NCI-H460 (cell line): Measurements from ENCODE around the gene DRD3.

RAMPAGE:
- cytosol, long total RNA: no peak
- long total RNA: no peak
- nucleus, long total RNA: no peak
Measured at GRCh38 chr3:113366017-113366425, 75.3 kb downstream of the CFAP44 start.

GRCh38 chr3:113602703-113603163 is 70.4 kb downstream of the SIDT1 start:
RAMPAGE:
- cytosol, long total RNA: no peak
- long total RNA: no peak
- nucleus, long total RNA: no peak

DNA sequence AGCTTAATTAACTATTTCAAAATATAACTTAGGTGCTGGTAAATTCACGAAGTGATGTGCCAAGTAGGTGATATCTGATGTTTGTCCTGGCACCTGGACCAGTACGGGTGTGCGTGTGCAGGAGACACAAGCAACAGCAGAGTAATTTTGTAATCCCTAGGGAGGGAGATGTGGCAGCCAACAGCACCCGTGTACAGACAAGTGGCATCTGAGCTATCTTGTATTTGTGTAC is 22.9 kb downstream of the USF3 start:
RAMPAGE:
- cytosol, long total RNA: no peak
- long total RNA: no peak
- nucleus, long total RNA: no peak

GRCh38 chr3:113695260-113695781 is 1.1 kb downstream of the USF3 start:
RAMPAGE:
- cytosol, long total RNA: no peak
- long total RNA: no peak
- nucleus, long total RNA: no peak

RAMPAGE:
- cytosol, long total RNA: no peak
- long total RNA: no peak
- nucleus, long total RNA: no peak
Measured at GRCh38 chr3:113696737-113697074, 264 bp upstream of the USF3 start.

DNA sequence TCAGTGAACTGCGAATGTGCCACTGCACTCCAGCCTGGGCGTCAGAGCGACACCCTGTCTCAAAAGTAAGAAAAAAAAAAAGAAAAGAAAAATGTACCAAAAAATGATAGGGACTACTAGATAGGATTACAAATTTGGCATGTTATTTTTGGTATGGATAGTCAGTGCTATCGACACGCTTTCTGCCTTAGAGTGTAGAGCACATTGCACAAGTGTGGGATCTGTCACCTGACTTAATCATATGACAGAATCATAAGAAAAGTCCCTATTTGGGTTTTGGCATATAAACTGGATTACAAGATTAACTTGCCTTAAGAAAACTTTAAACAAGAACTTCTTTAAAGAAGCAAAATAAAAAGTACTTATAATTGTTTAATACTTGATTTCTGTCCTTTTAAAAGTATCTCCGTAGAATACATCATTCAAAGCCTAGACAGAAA is 7.7 kb downstream of the ATP6V1A start:
RAMPAGE:
- cytosol, long total RNA: no peak
- long total RNA: no peak
- nucleus, long total RNA: no peak

GRCh38 chr3:114152417-114153201 is 26.2 kb downstream of the DRD3 start:
RAMPAGE:
- cytosol, long total RNA: no peak
- long total RNA: no peak
- nucleus, long total RNA: no peak

RAMPAGE:
- cytosol, long total RNA: no peak
- long total RNA: no peak
- nucleus, long total RNA: no peak
Measured at GRCh38 chr3:114178647-114179157, at the start of gene DRD3. TSS of gene DRD3 (minus strand) at chr3:114179052.

RAMPAGE:
- cytosol, long total RNA: no peak
- long total RNA: no peak
- nucleus, long total RNA: no peak
Measured at GRCh38 chr3:114214619-114215624, 22.5 kb downstream of the ZNF80 start.

GRCh38 chr3:114226363-114226761 is 11.0 kb downstream of the ZNF80 start:
RAMPAGE:
- cytosol, long total RNA: no peak
- long total RNA: no peak
- nucleus, long total RNA: no peak

RAMPAGE:
- cytosol, long total RNA: no peak
- long total RNA: no peak
- nucleus, long total RNA: no peak
Measured at GRCh38 chr3:114290850-114291200, 3.0 kb upstream of the TIGIT start.

GRCh38 chr3:114295936-114296227 is 2.1 kb downstream of the TIGIT start:
RAMPAGE:
- cytosol, long total RNA: no peak
- long total RNA: no peak
- nucleus, long total RNA: no peak

DNA sequence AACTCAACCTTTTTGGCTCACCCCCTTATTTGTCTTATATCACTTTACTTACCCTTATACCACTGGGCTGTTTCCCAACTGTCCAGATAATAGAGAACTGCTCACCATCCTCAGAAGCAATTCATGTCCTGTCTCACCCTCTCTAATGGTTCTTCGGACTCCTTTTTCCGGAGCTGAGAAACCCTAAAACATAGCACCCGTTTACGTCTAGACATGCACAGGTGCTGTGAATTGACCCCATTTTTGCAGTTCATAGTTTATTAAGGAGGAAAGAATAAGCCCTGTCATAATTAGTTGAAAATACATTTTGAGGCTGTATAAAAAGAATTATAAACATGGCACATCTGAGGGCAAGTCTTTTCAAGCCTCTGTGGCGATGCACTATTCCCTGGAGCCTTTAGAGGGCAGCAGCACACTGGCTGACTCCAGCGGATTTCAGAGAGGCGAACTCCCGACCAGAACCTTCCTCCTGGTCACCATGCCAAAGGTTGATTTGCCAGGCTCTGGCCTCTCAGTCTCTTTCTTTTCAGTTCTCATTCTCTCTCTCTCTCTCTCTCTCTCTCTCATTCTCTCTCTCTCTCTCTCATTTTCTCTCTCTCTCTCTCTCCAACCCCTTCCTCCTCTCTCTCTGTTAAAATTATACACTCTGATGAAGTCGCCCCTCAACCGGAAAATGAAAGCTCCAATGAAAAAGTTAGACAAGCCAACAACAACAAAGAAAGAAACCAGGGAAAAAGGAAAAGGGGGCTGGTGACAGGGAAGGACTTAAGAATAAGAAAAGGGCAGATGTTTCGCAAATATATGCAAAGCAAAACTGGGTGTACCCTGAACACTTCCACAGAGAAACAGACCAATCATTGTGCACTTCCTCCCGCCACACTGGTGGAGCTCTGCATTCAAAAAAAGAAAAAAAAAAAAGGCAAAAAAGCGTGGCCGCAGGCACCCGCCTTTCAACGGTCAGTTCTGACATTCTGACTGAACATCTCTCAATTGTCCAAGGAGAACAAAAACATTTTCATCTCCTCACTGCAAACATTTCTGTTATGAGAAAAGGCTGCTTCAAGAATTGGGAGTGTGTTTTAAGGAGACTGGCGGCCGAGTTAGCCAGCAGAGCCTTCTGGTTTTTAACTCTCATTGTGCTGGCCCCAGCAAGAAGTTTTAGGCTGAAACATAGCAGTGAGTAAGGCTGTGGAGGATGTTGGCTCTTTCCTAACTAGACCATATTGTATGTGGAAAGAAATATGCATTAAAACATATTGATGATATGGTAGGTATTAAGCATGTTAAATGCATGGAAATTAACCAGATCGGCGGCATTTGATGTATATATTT is 90.2 kb downstream of the TIGIT start:
RAMPAGE:
- cytosol, long total RNA: no peak
- long total RNA: no peak
- nucleus, long total RNA: no peak

DNA sequence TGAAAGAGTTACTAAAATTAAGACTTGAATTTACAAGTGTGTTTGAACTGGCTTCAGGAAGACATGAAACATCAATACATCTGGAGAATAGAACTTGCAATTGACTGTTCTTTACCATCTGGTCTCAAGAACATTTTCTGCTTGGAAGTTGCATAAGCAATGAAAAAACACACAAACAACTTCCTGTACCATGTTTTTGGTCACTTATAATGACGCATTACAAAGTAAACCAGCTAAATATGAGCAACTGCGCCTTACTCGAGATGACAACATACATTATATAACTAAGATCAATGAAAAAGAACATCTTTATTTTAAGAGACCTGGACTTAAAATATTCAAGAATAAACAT is 112.5 kb downstream of the TIGIT start:
RAMPAGE:
- cytosol, long total RNA: no peak
- long total RNA: no peak
- nucleus, long total RNA: no peak

DNA sequence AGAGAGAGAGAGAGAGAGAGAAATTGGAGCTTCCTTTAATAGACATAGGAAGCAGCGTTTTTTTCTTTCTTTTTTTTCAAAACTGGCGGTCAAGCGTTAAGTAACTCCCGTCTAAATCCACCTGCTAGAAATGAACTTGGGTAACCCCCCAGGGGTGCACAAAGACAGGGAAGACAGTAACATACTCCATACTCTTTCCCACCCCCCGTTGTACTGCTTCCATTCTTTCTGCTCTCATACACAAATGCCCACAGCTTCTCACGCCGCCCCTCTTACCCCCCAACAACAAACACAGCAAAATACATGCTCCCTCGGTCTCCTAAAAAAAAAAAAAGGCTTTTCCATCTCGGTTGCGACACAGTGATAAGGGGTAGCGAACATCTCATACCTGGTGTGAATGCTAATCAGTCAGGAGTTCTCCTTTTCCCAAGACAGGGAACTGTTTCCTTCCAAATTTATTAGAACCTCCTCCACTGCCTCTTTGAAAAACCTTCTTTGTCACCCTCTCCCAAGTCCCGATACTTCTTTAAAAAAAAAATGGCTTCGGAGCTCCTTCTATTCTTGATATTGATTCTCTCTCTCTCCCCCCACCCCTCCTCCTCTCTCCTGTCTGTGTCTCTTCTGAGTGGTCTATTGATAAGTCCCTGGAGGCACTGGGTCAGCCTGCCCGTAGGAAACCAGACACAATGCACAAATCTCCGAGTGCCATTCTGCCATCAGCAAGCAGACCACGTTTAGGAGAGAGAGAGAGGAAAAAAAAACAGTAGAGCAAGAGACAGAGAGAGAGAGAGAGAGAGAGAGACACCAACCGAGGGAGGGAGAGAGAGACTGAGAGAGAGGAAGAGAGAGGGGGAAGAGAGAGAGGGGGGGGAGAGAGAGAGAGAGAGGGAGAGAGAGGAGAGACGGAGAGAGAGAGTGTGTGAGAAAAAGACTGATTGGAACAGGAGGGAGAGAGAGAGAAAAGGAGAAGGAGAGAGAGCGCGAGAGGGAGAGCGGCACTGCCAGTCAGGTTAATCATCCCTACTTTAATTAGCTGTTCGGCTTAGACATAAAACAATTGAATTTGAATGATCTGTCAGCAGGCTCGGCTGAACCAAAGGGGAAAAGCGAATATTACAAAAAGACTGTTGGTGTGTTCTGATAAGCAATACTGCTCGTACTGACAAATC is 160.7 kb downstream of the TIGIT start:
RAMPAGE:
- cytosol, long total RNA: no peak
- long total RNA: no peak
- nucleus, long total RNA: no peak

GRCh38 chr3:114519425-114519837 is 225.6 kb downstream of the TIGIT start:
RAMPAGE:
- cytosol, long total RNA: no peak
- long total RNA: no peak
- nucleus, long total RNA: no peak

GRCh38 chr3:115784813-115784975 is 161.4 kb downstream of the GAP43 start:
RAMPAGE:
- cytosol, long total RNA: no peak
- long total RNA: no peak
- nucleus, long total RNA: no peak

DNA sequence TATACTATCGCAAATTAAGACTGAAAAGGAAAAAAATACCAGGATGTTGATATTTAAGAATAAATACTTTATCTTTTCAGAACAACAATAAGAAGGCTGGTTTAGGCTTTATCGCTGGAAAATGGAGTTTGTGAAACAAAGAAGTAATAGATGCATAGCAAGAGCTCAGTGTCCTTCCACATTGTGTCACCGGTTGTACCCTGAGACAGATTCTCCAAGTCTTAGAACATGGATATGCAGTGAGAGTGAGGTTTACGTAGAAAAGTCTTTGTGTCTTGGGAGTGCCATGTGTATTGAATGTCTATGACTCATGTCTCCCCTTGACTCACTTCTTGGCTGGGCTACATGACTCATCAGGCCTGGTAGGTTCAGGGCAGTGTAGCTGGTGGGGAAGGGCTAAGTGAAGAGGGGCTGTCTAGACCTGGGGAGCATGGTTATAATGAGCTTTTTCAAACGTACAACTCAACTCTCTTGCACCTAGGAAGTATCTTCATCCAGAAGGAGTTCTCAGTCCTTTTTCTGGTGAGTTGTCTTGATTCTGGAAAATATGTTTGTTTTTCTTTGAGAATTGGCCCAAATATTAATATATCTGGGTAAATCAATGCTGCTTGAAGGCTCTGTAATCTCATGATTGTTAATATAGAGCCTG is 167.5 kb downstream of the GAP43 start:
RAMPAGE:
- cytosol, long total RNA: start-site peak on the plus strand centred at position 366 of the sequence, 27 bp wide, 24 and 21 reads in 2 replicates
- long total RNA: no peak
- nucleus, long total RNA: start-site peak on the plus strand centred at position 394 of the sequence, 76 bp wide, 28 and 27 reads in 2 replicates

RAMPAGE:
- cytosol, long total RNA: no peak
- long total RNA: no peak
- nucleus, long total RNA: no peak
Measured at GRCh38 chr3:115791286-115792056, 168.2 kb downstream of the GAP43 start.

GRCh38 chr3:116563384-116563803 is 118.1 kb upstream of the LSAMP start:
RAMPAGE:
- cytosol, long total RNA: no peak
- long total RNA: no peak
- nucleus, long total RNA: no peak